Placental epithelial cell (primary cell): ENCODE measurements around a stretch of chr2.

DNA sequence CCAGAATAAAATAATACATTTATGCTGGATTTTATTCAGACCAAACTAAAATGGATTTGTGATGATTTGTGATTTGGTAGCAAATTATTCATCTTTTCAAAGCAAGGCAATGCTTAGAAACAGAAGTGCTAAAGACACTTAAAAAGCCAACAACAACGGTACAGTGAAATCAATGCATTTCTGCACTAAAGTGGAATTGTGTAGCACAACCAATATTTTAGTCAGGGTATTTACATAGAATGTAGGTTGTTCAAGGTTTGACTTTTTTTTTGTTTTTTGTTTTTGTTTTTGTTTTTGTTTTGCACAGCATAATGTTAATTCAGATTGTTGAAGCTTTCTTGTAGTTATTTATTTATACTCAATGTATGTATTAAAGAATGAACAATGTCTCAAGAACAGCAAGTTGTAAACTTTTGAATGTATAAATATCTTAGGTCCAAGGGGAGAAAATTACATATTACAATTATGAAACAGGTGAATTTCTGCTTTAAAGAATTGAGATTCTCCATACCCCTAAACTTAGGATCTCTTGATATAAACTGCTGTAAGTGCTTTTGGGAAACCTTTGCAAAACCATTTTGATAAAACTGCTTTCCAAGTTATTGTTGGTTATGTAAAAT, 4.8 kb downstream of the LGALSL start:
- CAGE, long polyA plus RNA, result no peak

- CAGE, long polyA plus RNA, result no peak
These were observed 20.2 kb downstream of the LGALSL start for GRCh38 chr2:64474187-64474476.

GRCh38 chr2:64634567-64635151, 19.1 kb downstream of the SERTAD2 start:
- CAGE, long polyA plus RNA, result no peak

DNA sequence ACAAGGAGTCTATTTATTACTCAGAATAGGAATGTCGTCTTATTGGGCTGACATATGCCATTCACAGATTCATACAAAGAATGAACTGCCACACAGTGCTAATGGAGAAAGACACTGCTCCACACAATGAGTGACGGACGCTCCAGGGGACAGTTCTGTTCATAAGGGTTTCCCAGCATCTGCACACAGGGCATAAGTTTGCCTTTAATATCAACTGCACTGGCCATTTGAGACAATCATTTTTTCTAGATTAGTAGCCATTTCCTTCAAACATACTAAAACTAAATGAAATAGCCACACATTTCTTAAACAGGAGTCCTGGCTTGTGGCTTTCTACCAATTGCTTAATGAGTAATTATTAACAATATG, 3.4 kb downstream of the SERTAD2 start:
- CAGE, long polyA plus RNA, result no peak

DNA sequence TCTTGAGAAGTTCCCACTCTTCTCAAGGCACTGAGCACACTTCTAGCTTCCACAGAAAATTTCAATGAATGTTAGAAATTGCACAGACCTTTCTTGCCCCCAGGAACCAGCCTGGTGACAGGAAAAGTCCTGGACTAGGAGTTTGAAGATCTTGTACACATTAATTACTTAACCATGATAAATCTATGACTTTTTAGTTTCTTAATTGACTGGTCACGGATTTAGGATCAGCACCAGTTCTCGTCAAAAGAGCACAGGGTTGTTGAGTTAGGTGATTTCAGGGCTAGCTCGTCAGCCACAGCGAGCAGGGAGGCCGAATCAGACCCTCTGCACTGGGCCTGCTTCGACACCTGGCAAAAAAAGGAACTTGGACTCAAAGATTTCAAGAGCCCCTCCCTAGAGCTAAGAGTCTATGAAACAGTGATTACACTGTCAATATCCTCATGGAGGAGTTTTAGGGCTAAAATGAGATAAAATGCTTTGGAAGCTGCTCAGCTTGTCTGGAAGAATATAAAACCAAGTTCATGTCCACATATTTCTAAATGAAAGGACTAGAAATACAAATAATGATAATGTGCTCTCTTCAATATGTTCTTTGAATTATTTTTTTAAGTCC, 4.5 kb upstream of the SERTAD2 start:
- CAGE, long polyA plus RNA, result no peak

- CAGE, long polyA plus RNA, result no peak
These were observed 55.3 kb upstream of the SERTAD2 start for GRCh38 chr2:64708653-64709684.

DNA sequence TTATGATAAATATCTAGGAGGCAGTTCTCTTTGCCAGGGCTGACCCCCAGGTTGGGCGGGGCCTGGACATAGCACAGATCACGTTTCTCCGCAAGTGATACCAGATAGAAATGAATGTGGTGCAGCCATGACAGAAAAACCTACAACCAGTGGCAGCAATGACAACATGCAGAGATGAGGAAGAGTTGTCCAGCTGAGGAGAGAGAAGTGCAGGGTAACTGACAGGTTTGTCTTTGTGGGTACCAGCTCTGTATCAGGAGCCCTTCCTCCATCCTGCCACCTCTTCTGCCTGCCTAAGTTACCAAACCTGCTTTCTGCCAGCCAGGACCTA, 116.0 kb upstream of the SERTAD2 start:
- CAGE, long polyA plus RNA, result no peak

- CAGE, long polyA plus RNA, result no peak
These were observed 125.7 kb upstream of the SLC1A4 start for GRCh38 chr2:64863510-64863880.

DNA sequence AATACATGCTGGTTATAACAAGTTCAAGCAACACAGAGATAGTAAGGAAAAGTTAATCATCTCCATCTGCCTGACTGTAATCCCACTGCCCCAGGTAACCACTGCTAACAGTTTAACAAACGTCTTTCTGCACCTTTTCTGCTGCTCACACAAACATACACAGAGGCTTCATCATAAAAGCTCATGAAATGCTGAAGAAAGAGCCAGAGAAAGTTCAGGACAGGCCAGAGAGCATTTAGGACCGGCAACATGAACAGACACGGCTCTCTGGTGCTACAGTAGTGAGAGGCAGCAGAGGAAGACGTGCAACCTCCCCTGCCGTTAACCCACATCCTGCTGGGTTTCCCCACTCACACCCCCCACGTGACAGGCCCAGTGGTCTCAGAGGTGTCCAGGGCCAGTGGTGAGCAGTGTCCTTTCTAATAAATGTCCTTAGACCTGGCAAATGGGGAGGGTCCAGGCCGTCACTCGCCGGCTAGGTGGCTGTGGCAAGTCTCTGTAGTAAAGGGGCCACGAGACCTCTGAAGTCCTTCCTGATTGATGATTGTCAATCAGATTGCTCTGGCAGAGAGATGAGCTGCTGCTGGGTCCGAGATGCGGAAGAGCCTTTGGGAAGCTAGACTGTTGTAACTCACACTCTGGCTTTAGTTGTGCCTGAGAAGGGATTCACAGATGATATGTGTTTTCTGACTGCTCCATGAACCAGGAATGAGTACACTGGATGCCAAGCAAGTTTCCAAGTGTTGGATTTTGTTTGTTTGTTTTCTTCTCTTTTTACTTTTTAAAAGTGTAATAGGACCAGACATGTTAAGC, 42.9 kb upstream of the SLC1A4 start:
- CAGE, long polyA plus RNA, result no peak

DNA sequence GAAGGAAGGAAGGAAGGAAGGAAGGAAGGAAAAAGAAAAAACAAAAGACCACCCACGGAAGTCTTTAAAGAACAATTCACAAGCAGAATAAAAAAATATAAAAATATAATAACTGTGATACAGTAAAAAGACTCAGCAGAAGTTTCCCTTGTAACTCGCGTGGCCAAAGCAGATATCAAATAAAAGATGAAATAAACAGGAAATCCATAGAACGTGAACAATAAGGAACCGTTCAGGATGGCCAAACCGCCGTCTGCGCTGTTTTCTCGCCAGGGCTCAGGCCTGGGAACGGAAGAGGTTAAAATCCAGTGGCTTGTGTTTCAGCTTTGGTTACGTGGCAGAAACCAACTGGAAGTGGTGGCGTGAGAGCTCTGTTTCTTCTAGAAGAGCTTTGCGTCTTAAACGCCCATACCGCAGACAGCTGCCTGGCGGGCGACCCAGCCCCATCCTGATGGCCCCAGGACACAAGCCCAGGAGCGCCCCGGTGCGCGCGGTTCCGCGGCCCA, 1.1 kb upstream of the SLC1A4 start:
- CAGE, long polyA plus RNA, result no peak

GRCh38 chr2:65023922-65024341, 32.3 kb upstream of the CEP68 start:
- CAGE, long polyA plus RNA, result no peak

DNA sequence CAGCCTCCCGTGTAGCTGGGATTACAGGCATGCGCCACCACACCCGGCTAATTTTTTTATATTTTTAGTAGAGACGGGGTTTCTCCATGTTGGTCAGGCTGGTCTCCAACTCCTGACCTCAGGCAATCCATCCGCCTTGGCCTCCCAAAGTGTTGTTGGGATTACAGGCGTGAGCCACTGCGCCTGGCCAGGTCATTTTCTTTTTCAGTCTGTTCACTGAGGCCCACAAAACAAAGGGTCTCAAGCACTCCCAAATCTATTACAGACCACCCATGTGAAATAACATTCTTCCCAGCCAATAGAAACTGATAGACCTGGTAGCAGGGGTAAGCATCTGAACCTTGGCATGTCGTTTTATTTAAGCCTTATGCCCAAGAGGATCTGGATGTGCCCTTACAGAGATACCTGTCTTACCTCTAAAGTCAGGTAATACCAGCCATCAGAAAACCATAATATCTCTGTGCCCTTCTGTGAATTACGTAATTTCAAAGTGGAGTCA, 25.6 kb downstream of the CEP68 start:
- CAGE, long polyA plus RNA, result no peak

DNA sequence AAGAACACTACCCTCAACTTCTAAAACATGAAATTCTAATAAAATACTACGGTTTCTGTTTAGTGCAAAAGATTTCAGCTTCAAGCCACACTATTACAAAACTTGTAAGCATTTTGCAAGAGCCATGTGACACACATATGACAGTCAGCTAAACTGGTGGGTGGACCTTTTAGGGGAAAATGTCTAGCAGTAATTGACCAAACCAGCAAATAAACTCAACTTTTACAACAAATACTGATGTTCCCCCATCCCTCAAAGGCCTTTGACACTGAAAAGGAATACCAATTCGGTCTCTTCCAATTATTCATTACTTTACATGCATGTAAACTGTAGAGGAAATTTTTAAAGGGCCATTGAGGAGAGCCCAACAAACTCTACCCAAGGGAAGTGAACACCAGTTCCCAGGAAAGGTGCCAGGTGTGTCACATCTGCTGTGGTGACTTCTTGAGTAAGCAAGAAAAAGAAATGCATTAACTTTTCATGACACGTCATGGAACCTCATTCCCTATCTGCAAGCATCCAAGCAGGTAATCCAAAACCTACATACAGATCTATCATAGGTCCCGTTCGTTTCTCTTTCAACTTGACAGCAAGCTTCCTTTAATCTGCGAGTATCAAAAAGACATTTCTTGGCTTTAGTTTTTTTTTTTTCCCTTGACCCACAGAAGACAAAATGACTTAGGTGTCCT, 1.3 kb downstream of the RAB1A start:
- CAGE, long polyA plus RNA, result no peak

- CAGE, long polyA plus RNA, result no peak
These were observed 20.5 kb downstream of the ACTR2 start for GRCh38 chr2:65247962-65248765.

DNA sequence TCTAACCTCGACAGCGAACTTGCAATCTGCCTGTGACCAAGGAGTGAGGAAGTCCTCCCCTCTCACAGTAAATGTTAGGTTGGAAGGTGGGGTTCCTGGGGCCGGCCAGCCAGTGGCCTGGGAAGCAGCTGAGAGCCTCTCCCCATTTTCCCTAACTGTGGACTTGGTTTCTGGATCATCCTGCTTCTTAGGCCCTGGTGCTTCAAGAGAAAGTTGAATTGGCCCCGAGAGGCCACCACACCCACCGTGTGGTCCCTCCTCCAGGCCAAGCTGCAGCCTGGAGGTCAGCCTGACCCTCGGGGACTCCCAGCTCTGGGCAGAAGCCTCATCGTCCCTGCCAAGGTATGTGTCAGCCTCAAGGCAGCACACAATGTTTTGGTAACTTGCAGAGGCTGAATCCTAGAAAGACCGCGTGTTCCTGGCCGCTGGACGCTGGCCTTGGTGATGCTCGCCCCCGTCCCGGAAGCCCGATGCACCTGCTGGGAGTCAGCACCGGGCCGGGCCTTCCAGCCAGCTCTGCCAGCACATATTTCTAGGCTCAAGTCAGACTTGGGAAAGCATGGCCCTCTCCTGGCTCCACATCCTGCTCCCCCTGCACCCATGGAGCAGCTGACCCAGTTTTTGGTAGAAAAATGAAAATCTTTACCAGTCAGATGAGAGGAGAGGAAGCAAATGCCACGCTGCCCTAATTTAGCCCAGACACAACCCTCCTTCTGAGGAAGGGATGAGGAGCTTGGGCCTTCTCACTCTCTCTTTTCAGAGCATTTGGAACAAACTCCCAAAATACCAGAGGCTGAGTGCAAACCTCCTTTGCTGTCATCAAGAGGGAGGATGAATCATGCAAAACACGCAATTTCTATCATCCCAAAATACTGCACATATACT, 72.7 kb downstream of the ACTR2 start:
- CAGE, long polyA plus RNA, result no peak

- CAGE, long polyA plus RNA, result no peak
These were observed 88.6 kb downstream of the ACTR2 start for GRCh38 chr2:65316037-65316777.

DNA sequence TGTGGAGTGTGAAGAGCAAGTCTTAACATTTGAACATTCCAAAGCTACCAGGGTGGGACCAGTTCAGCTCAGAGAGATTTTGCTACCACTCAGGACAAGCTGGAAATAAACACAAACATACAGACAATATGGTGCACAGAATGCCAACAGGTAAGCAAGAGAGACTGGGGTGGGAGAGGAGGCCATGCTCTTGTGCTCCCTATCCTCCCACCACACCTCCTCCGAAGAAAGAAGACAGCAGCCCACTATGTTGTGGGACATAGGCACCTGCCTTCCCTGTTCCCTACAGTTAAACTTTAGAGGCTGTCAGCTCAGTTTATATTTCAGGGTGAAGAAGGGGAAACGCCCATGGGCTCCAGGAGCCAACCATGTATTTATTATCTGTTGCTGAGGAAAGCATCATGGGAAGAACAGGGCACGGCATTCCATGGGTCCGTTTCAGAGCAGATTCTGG, 56.5 kb downstream of the SPRED2 start:
- CAGE, long polyA plus RNA, result no peak

DNA sequence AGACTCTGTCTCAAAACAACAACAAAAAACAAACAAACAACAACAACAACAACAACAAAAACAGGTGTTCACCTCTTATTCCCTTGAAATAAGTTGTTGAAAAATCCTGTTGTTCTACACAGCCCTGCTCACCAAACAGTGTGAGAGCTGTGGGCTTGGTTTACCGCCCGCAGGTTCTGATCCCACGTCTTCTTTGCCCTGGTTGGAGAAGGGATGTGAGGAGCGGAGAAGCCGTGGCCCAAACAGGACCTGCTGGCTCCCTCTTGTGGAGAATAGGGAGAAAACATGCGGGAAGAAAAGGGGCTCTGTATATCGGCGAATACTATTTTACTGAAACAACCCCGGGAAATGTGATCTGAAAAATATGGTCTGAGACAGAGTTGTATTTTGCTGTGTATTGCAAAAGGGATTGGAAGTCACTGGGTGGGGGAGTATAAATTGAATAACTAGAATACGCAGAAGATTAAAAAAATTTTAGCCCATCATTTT, 120.8 kb upstream of the SPRED2 start:
- CAGE, long polyA plus RNA, result no peak

DNA sequence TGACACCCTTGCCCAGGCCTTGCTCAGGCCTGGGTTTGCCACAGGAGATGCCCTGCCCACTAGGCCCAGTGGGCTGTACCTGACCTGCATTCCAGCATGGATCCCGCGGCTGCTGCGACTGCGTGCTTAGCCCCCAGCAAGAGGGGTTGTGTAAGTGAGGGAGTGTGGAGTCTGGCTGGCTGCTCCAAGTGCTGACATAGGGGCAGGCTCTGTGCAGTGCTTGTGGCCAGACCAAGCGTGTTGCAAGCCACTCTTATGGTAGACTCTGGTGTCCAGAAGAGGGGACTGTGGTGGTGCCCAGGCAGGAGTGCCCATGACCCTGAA, 491.8 kb upstream of the MEIS1 start:
- CAGE, long polyA plus RNA, result no peak

DNA sequence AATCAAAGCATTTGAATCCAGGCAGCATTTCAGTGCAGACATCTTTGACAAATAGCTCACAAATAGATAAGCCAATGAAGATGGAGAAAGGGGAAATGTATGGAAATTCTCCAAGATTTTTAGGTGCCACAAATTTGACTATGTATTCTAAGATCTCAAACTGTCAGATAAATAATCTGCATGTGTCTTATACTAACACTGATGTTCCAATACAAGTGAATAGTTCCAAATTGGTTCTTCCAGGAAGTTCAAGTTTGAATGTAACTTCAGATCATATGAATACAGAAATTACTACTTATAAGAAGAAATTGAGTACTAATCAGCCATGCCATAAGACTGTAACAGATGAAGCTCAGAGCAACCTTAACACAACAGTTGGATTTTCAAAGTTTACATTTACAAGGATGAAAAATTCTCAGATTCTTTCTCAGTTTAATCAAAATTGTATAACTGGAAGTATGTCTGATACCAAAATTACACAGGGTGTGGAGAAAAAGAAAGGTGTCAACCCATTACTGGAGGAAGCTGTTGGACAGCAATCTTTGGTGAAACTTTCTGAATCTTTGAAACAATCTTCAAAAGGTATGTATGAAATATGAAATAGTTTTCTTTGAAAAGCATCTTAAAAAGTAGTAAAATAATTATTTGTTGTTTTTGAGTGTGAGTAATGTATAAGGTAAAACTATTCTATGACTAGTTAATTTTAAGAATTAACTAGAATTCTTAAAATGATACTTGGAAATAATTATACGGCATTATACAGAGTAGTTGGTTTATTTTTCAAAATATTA, 7.8 kb downstream of the ETAA1 start:
- CAGE, long polyA plus RNA, result no peak